Left lung (tissue), 1 donor: ENCODE results near the gene LARGE2.

GRCh38 chr11:45879985-45880517 is 5.4 kb upstream of the MAPK8IP1 start:
- PRO-cap = no peak

- PRO-cap = no peak
These were observed 1.0 kb upstream of the FREY1 start for GRCh38 chr11:45907932-45908646.

DNA sequence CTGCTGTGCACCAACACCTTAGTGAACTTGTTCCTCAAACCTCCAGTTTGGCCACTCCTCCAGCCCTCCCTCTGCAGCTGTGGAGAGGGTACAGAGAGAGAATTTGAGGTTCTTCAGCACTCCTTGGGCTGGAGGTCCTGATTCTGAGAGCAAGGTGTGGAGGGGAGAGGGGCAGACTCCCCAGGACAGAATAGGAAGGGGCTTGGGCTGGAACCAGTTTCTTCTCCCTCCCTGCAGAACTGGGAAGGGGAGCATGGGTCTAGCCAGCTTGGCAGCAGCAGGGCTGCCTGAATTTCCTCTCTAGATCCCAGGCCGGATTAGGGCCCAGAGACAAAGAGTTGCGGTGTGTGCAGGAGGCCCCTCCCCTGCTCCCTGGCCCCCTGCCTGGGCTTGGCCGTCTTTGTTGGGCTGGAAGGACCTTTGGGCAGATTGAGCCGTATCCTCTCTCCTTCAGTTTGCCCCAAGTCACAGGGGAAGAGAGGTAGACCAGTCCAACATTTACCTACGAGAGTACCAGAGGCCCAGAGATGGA is 2.4 kb upstream of the PEX16 start:
- PRO-cap = no peak

GRCh38 chr11:45921936-45922990 is at the start of gene LARGE2:
TSS of gene LARGE2 (plus strand) at chr11:45922656.
- PRO-cap = bidirectional peak, plus-strand start at chr11:45922676, minus-strand start at chr11:45922173

DNA sequence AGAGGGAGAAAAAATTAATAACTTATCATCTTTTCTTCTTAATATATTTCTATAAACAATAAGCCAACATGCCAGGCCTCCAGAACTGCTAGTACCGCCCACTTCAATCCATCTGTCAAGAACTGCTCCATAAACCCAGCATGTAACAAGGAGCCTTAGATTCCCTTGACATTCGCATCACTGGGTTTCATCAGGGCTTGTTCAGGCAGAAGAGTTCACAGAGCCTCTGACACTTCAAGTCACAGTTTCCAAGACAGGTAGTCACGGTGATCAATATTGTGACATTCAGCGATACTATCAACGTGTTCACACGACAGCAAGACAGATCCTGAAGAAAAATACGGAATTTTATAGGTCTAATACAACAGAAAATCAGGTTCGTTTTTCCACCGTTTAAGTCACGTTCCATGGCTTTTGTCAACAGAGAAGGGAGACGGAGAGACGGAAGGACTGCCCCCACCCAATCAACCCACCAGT is 61.8 kb downstream of the LARGE2 start:
- PRO-cap = no peak

DNA sequence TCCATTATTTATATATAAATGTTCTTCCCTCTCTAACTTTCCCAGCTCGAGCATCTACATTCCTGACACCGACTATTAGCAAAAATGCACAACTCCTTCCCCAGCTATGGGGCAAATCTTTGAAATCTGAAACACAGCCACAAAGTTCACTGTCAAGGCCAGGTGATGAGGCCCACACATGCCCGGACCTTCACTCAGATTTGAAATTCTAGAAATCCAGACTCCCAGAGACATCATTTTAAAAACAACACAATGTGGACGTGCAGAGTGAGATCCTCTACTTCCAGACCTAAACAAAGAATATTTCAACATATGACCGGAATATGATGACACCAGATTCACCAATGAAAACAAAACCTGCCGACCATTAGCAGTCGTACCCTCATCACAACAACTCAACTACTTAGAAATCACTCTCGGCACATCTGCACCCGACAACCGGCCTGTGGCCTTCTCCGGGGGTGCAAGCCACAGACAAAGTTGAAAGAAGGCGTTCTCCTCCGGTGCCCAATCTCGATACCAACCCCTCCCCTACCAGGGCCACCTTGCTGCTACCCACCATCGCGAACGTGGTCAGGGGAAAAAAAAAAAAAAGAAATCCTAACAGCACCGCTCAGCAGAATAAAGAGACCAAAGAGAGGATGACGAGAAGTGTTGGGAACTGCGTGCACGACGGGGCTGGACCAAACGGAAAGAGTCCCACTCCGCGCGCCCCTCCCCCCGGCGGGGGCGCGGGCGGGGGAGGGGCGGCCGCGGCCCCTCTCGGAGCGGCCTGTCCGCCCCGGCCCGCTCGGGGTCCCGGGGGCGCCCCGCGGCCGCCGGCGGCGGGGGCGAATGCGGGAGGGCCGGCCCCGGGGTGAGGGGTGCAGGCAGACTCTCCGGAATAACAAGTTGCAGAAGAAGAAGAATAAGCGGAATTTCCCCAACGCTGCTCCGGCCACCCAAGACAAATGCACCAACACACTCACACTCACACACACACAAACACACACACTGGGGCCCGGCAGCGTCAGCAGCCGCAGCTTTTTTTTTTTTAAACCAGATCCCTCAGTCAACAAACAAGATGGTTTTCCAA is 1.8 kb downstream of the PHF21A start:
- PRO-cap = bidirectional peak, plus-strand start at position 413 of the sequence, minus-strand start at position 397 of the sequence

- PRO-cap = no peak
These were observed 31.2 kb upstream of the DGKZ start for GRCh38 chr11:46315883-46316553.

DNA sequence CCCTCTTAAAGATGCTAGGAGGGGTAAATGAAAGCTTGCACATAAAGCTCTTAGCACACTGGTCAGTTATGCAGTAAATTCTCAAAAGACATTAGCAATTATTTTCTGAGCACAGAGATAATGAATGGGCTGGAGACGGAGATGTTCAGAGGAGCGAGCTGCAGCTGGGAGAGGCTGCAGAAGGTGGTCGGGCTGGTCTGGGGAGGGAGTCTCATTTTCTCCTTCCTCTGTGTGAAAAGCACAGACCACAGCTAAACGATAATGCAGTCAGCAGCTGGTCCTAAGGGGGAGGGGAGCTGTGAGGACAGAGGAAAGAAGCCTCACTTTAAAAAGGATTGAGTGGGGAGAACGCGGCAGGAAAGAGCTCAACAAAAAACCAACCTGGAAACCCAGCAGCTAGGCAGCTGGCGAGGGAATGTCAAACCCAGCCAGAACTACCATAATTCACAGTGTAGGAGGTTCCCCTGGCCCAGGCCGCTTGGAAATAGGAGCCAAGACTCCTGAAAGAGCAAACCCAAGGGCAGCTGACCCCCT is 16.8 kb upstream of the DGKZ start:
- PRO-cap = no peak

DNA sequence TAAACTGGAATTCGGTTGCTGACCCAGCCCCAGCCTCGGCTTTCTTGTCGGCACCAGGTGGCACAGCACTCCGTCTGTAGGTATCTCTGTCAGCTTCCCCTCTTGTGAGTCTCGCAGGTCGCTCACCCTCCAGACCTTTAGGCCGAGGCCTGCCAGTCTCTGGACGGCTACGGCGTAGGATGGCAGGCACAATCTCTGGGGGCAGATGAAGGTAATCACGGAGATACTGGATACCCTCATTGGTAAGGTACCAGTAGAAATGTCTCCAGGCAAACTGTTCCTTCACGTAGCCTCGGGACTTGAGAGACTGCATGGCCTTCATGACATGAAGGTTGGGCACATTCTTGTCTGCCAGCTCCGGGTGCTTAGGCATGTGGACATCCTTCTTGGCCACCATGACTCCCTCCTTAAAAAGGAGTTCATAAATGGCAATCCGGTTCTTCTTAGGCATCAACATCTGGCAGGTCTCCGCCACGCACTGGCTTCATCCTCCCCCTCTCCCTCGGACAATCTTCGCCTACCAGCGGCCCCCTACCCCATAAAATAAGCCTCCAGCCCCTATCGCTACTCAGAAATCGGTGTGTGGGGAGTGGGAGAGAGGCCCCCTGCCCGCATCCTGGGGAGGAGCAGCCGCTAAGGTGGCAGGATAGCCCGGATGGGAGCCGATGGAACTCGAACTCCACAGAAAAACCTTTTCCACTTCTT is 37.3 kb upstream of the CHRM4 start:
- PRO-cap = no peak

GRCh38 chr11:46560730-46561169 is 33.1 kb downstream of the AMBRA1 start:
- PRO-cap = no peak

DNA sequence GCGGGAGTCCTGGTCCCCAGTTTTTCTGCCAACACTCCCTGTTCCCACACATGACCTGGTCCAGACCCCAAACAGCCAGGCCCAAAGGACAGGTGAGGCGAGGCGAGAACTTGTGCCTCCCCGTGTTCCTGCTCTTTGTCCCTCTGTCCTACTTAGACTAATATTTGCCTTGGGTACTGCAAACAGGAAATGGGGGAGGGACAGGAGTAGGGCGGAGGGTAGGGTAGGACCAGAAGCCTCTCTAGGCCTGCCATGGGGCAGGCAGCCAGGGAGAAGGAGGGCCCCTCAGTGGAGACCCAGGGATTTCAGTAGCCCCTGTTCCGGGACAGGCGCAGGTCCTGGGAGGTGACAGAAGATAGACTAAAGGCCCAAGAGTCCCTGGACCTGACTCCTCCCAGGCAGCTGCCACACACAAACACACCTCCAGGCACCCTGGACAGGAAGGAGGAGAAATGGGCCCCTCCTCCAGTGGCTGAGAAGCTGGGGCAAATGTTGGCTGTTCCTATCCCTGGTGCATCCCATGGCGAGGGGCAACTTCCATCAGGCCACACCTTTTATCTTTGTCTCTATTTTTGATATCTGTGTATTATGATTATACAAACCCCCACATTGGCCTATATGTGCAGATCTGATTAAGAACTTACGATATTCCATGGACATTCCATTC is 719 bp upstream of the F2 start:
- PRO-cap = bidirectional peak, plus-strand start at position 244 of the sequence, minus-strand start at position 150 of the sequence

DNA sequence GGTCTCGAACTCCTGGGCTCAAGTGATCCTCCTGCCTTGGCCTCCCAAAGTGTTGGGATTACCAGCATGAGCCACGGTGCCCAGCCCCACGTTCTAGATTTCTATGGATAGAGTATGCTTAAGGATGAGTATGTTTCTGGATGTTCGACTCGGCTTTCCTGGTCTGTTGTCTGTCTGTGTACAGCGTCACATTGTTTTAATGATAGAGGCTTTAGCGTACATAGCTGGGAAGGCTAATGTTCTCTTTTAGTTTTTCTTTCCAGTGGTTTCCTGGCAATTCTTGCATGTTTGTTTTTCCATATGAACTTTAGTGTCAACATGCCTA is 17.5 kb downstream of the F2 start:
- PRO-cap = no peak

DNA sequence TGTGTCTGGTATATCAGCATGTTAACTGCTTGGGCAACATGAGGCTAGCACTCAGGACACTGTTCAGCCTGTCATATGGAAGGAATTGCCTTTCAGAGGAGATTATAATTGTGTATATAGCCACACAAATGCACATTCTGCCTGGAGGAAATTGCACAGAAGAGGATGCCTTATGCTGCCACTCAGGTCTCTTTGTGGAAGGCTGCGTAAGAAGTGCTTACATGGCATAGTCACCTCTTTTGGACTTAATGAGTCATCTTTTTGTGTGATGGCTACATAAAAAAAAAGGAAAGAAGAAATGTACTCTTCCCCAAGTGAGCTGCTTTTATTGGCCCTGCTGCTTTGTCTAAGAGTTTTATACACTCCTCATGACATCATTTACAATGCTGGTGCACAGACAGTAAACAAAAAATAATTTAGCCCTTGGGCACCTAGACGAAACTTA is 11.8 kb downstream of the CSTPP1 start:
- PRO-cap = no peak

- PRO-cap = no peak
These were observed 68.1 kb downstream of the CSTPP1 start for GRCh38 chr11:47004516-47005119.

- PRO-cap = no peak
These were observed 30.9 kb downstream of the MYBPC3 start for GRCh38 chr11:47321490-47322094.

DNA sequence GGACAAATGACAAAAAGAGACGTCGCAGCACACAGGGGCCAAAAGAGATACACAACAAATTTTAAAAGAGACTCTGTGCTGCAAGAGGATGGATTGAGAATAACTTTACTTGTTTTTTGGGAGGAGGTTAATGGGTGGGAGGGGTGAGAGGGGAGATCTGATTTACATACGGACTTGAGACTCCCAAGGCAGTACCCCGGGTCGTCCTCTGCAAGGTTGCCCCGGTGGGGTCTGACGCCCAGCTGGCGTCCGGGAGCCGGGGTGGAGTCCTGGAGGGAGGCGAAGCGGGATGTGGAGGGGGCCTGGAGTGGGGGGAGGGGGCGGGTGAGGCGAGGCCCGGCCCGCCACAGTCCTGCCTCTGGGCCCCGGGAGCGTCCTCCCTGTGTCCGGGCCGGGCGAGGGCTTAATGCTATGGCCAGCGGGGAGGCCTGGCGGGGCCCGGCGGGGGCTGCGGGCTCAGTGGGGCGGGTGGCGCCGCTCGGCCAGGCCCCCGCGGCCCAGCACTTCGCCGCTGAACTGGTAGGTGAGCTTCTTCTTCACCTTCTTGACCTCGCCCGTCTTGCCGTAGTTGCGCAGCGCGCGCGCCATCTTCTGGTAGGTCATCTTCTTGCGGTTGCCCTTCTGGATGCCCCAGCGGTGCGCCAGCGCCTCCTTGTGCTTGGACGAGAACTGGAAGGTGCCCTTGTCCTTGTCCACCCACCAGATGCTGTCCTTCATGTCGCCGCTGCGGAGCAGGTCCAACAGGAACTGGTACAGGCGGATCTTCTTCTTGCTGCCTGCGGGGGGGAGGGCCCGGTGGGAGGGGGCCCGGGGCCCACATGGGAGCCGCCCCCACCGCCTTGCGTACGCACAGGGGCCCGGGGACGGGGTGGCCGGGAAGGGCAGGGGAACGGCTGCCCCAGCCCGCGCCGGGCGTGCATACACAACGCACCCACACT is 2.5 kb upstream of the MYBPC3 start:
- PRO-cap = unidirectional peak, minus-strand start at position 518 of the sequence

- PRO-cap = no peak
These were observed 9.1 kb downstream of the SPI1 start for GRCh38 chr11:47369210-47369690.

DNA sequence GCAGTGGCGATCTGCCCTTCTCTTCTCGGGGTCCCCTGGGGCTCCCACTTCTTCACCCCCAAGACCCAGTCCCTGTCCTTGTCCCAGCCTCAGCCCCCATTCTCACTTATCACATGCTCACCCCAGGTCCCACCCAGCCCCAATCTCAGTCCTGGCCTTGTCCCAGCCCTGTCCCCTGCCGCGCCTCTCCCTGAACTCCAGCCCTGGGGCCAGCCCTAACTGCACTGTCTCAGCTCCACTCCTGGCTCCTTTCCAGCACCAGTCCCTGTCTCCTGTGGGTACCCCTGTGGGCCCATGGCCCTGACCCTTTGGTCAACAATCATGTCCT is 902 bp downstream of the SPI1 start:
- PRO-cap = bidirectional peak, plus-strand start at position 193 of the sequence, minus-strand start at position 100 of the sequence

DNA sequence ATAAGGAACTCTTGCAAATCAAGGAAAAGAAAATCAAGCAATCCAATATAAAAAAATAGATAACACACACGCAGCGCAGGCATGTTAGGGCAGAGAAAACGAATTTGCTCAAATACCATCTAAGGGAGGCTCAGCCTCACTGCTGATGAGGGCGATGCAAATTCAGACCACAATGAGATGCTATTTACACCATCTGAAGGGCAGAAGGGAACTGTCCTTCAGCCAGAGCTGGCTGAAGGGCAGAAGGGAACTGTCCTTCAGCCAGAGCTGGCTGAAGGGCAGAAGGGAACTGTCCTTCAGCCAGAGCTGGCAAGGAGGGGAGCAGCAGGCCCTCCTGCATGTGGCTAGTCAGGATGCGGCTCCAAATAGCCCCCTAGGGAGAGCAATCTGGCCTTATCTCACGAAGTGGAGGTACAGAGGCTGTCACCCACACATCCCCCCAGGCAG is 7.6 kb upstream of the SLC39A13 start:
- PRO-cap = unidirectional peak, plus-strand start at position 194 of the sequence; unidirectional peak, plus-strand start at position 225 of the sequence; unidirectional peak, plus-strand start at position 264 of the sequence

DNA sequence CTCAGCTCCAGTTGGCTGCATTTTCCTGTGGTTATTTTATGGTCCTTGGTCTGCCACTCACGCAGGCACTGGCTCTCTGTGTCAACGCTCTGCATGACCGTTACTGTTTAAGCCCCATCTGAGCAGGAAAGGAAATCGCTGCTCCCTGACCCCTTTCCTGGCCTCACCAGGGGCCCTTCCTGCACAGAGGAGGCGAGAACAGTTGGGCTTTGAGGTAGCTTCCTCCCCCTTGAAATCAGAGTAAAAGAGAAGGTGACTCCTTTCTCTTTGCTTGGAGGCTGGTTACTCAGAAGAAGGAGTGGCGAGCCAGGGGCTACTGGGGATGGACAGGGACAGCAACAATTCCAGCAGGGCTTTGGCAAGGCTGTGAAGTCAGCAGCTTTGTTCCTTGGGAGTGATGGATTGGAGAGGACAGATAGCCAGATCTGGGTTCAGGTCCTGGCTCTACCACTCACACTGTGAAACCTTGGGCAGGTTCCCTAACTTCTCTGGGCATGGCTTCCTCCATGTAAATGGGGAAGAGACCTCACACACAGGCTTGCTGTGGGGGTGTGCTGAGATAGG is 2.3 kb downstream of the C1QTNF4 start:
- PRO-cap = no peak